HT-29 (cell line): Measurements from ENCODE around the gene TNIP1.

DNA sequence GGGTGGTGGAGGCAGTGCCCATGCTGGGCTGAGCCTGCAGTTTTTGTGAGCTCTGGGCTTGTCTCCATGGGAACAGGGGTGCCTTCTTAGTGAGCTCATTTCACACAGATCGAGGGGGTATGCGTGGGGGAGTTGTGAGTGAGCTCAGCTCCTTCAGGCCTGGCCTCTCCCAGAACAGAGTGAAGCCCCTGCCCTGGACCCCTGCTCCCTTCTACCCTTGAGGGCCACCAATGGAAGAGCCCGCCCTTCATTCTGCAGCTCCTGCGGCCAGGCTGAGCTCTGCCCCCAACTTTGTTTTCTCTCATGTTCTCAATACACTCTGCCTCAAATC is 9.1 kb upstream of the MYOZ3 start:
- RAMPAGE, long total RNA: no peak

GRCh38 chr5:150658883-150660048 is 1.8 kb upstream of the MYOZ3 start:
- RAMPAGE, long total RNA: no peak

DNA sequence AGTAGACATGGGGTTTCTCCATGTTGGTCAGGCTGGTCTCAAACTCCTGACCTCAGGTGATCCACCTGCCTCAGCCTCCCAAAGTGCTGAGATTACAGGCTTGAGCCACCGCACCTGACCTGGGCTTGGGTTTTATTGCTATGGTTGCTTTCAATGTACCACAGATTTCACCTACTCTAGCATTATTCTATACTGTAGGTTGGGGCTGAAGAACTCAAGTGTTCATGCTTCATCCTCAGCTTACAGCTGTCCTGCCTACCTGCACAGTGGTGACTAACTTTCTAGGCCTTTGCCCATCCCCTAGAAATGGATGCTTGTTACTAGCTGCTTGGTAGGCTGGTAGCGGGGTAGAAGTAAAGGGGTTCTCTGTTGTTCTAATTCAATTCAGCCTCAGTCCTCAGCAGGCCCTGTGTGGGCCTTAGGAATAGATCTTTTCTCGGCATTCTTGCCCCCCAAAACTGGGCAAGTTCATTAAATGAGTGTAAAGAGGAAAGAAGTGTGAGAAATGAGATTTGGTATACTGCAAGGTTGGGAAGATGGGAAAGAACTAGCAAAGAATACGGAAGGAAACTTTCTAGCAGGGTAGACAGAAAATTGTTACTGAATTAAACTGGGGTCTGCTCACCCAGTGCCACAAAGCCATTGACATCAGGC is 5.4 kb upstream of the RBM22 start:
- RAMPAGE, long total RNA: no peak

DNA sequence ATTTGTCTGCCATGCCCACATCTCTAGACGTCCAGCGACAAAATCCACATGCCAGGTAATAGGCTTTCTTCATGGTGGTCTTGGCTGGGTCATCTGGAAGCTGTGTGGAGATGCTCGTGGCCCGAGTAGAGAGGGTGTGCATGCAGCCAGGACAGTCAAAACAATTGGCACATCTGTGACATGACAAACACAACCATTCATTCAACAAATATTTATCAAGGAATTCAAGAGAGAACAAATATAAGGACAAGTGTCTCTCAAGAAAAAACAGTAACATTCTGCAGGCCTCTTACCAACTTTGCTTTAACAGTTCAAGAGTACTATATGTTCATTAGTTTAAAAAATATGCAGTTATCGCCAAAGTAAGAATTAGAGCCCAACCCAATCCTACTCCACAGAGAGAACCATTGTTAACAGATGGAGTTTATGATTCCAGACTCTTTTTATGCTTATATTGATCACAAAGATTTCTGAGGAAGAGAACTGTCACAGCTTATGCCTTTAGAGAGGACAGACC is 5.3 kb downstream of the DCTN4 start:
- RAMPAGE, long total RNA: no peak

- RAMPAGE, long total RNA: no peak
Measured at GRCh38 chr5:150778910-150779422, 409 bp downstream of the SMIM3 start.

GRCh38 chr5:151058763-151059300 is 22.0 kb downstream of the TNIP1 start:
- RAMPAGE, long total RNA: no peak

DNA sequence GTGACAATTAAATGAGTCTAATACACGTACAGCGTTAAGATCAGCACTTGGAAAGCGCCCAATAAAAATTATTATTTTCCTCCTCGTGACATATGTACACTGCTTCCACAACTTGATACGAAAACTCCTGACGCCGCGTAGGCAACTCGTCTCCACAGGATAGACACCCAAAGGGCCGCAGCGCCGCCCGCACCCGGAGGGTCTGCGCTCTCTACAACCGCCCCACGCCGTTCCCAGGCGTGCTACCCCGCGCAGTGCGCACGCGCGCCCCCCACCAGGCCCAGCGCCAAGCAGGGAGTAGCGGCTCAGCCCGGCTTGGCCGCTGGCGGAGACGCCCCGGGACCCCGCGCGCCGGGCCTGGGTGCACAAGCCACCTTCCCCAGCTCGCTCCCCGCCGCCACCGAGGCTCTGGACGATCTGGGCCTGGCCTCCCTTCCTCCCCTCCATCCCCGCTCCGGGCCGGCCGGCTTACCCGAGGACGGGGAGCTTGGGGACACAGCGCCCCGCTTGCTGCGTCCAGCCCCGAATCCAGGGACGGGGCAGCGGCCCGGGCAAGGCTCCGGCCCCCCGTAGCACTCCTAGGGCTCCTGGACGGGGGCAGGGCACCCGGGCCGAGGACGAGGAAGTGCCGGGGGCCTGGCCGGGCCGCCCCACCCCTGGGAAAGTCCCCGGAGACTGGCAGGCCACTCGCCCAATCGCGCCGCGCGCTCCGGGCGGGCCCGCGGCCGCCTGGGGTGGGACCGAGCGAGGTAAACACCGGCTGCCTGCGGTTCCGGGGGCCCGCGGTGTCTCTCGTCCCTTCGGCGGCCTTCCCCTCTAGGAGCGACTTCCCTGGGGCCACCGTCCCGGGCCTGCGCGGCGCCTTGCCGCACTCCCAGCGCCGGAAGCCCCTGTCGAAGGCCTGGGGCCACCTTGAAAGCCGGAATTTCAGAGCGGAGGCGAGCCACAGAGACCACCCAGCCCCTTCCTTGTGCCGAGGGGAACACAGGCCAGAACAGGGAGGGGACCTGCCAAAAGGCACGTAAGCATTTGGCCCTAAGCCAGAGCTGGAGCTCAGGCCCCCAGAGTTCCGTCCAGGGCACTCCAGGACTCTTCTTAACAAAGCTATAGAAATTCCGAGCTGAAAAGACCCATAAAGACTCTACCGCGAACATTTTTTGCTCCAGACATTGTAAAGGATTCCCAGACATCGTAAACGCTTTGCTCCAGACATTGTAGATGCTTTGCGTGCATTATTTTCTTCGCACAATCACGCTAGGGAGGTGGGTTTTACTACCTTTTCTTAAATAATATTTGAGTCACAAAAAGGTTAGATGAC is at the start of gene TNIP1:
Gene TNIP1 (minus strand): TSS at position 627 of the 1,318 bp plus-strand sequence.
- RAMPAGE, long total RNA: start-site peak on the plus strand centred at position 775 of the sequence, 57 bp wide, 11 and 19 reads in 2 replicates

GRCh38 chr5:151086995-151087716 is 6.3 kb upstream of the TNIP1 start:
- RAMPAGE, long total RNA: no peak

DNA sequence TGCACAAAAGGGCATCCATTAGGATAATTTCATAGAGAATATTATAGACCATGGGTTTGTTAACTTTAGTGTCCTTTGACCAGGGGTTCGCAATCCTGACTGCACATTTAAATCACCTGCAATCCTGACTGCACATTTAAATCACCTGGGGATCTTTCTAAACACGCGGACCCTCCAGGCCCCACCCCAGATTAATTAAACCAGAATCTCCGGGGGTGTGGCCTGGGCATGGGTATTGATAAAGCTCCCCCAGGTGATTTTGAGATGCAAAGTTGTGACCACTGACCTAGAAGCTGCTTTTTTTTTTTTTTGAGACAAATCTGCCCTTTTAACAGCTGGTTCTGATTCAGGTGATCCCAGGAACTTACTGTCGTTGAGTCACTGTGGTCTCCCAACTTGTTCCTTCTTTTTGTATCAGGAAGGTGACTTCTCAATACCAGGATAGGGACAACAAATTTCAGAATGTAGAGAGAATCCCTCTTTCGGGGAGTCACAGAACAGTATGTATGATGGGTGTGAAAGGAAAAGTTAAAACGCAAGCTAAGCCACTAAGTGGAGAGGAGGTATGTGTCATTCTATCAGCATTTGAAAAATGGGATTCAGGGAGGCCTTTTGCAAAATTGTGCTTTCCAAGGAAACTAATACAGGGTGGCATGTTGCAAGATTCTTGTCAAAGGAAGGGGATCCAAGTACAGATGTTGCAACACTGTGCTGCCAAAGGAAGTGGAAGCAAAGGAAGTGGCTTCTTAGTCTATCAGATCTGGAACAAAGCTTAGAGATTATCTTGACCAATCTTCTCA is 12.4 kb upstream of the TNIP1 start:
- RAMPAGE, long total RNA: no peak

DNA sequence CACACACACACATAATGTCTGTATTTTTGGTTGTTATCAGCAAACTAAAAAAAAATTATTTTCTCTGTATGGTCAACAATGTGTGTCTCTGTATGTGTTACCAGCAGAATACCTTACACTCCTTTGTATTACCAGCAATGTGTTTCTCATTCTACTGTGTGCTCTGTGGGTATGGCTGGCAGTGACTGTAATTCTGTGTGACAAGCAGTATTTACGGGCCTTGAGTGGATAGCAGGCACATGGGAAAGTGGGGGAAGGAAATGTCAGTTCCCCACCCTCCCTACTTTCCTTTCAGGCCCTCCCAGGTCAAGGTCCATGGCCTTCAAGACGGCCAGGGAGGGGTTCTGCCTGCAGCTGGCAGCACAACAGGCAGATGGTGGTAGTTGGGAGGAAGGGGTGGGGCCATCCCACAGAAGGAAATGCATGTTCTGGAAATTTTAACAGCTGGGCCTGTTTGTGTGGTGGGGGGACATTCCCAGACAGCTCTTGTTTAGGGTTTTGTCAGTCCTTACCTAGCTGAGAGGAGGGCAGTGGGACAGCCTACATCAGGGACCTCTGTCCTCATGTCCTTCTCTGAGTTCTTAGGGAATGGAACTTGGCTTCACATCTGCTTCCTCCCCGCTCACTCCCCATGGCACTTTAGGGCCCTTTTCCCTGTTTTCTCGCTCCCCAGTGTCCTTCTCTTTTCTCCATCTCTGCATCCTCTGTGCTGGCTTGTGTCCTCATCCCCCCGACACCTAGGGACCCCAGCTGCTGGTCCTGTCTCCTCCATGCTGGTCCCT is 14.6 kb upstream of the TNIP1 start:
- RAMPAGE, long total RNA: no peak

DNA sequence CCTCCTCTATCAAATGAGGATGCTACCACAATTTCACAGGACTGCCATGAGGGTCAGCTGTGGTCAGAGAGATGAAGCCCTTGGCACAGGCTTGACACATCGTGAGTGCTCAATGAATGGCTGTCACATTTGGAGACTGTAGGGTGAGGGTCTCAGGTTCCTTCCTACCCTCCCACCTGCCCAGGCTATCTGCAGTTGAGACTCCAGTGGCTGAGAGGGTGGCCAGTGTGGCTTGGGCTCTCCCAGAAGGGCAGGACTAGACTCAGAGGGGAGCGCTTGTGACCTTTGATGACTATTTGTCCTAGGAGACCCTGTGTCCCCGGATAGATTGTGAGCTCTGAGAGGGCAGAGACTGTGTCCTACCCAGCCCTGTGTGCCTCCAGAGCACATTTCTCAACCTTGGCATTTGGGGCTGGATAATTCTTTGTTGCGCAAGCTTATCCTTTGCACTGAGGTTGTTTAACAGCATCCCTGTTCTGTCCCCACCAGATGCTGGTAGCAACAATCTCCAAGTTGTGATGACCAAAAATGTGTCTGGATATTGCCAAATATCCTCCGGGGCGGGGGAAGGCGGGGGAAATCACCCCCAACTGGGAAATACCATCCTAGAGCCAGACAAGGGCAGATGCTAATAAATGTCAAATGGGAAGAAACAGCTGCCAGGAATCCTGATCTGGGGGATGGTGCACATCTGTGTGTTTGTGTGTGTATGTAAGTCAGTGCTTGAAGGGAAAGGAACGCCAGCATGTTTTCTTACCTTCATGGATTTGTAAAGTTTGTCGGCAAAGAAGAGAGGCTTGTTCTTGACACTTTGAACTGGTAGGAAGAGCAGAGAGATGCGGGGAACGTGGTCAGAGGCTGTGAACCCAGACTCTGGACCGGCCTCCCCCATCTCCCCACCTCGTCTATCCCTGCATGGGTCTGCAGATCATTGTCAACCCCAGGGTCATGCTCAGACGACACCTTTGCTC is 23.9 kb upstream of the TNIP1 start:
- RAMPAGE, long total RNA: no peak

- RAMPAGE, long total RNA: no peak
Measured at GRCh38 chr5:151118858-151119390, 38.1 kb upstream of the TNIP1 start.

DNA sequence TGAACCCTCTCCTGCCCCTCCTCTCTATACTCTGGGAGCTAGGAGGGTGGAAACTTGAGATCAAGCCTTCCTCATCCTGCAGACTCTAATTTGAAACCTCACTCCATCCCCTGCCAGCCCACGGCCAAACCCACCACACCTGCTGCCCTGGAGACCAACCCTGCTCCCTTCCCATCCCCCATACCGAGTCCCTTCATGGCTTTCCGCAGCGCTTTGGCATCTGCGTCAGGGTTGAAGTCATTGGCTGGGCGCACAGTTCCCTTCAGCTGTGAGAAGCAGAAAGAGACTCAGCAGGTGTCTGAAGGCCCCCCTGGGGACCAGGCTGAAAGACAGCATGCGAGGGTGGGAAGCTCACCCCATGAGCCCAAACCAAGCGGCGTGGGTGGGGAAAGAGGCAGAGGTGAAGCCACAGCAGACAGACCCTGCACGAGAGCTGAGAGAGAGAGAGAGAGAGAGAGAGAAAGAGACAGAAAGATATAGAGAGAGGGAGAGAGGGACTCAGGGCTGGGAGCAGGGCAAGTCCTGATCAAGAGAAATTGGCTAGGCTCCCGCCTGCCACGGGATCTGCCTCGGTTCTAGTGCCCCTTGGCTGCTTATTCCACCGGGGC is 33.4 kb downstream of the ANXA6 start:
- RAMPAGE, long total RNA: no peak

DNA sequence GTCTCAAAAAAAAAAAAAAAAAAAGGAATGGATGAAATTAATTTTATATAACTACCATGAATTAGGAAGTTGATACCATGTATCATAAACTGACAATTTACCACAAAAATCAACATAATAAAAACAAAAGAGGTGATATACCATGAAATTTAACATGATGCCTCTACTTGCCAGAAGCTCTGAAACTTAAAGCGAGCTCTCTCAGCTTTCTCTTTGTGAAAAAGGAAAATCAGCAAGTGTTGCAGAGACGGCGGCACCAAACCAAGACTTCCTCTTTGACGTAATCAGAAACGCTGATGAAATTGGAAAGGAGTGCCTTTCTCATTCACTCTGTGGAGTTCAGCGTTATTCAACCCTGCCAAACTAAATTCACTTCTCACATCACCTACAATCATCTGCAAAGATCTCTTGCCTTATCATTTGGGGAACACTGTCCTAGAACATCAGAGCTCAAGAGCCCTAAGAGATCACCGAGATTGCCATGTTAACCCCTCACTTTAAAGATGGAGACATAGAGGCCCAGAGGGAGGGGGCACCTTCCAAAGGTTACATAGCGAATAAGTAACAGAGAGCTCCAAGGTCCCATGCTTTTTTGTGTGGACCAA is 32.1 kb downstream of the ANXA6 start:
- RAMPAGE, long total RNA: no peak

- RAMPAGE, long total RNA: no peak
Measured at GRCh38 chr5:151155458-151156033, 2.0 kb downstream of the ANXA6 start.

DNA sequence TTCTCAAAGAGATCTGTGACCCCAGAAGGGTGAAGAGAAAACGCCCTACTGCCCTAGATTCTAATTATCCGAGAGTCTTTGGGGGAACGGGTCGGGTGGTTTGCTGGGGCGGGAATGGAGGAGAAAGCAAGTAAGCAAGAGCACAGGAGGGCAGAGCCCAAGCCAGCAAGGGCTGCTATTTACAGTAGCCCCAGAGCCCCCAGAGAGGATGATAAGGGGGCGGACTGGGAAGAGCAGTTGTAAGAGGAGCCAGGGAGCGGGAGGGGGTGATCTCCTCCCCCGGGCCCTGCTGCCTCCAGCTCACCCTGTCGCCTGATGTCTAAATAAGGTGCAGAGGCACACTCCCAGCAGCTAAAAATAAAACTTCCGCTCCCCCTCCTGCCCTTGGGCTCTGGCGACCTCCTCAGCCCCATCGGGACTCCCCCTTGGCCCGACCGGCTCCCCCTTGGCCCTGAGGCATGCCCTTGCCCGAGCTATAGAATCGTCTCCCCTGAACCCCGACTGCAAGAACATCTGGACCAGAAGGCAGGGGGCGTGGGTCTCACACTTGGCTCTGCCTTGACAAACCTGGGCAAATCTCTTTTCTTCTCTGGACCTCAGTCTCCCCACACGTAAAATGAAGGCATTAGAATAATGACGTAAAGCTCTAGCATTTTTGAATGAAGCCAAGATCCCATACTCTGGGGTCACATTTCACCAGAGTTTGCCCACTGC is 14.5 kb upstream of the CCDC69 start:
- RAMPAGE, long total RNA: no peak

GRCh38 chr5:151263825-151264618 is 11.0 kb downstream of the GM2A start:
- RAMPAGE, long total RNA: no peak

DNA sequence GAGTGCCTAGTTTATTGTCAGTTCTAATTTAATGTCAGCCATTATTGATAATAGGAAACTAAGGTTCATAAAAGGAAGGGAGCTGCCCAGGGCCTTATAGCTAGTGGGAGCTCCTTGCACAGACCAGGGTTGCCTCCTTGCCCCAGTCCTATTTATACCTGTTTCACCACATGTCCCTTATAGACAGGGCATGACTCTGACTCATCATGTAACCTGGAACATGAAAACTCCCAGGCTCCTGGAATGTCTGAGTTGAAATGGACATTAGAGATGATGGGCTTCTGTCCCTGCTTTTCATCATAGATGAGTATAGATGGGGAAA is 21.1 kb downstream of the FAT2 start:
- RAMPAGE, long total RNA: no peak

- RAMPAGE, long total RNA: no peak
Measured at GRCh38 chr5:151660816-151661228, 25.9 kb downstream of the SPARC start.

DNA sequence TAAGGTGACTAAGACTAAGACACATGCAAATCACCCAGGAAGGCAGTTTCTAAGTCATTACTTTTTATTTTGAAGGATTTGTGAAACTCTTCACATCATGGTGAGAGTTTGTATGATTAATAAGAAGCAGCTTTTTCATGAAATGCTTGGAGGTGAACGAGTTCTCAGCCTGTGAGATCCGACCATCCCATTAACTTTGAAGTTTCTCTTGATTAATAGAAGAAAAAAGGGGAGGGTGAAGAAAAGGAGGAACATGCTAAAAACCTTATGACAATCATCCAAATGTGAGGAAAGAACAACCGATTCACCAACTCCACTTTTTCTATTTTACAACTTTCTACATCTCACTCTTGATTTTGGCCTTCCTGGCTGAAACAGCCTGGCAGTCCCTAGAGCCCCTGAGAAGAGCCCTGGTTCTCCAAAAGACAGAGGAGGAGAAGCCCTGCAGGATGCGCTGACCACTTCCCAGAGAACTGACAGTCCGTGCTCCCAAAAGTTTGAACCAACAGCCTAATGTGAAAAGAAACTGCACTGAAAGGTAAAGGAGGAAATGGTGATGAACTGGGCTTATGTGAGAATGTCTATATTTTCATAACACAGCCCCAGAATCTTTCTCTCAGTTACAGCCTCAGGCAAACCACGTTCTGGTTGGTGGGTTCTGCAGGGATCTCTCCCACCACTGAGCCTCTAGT is 24.2 kb downstream of the SPARC start:
- RAMPAGE, long total RNA: no peak